ENCODE measurements around a stretch of chr15.

- RRBS: no CpG with 5 or more reads among the region's 9 CpGs
These were observed 25.0 kb downstream of the SNX33 start for GRCh38 chr15:75672601-75673318.

DNA sequence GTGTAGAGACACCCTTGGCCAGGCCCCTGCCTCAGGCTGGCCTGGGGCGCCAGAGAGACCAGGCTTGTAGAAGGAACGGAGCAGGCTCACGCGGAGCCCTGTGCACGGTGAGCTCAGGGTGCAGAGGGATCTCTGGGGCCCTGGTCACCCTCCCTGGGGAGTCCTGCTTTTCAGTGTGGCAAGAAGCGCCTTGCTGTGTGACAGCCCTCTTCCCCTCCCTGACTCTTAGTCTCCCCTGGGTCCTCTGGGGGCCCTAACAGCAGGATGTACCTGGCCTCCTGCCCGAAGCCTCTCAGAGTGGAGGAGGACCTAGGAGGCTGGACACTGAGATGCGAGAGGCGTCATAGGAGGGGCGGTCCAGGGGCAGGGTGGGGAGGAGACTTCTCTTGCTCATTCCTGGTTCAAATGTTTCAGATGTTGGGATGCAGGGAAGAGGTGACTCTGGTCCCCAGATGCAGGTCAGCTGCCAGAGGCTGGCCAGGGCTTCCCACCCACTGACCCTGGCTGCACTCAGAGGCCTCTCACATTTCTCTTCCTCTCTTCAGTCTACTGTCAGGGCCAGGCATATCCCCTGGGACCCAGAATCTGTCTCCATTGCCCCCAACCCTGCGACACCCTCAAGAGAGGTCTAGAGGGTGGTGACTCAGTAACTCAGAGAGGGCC is 25.7 kb downstream of the SNX33 start:
- RRBS: no CpG with 5 or more reads among the region's 11 CpGs

DNA sequence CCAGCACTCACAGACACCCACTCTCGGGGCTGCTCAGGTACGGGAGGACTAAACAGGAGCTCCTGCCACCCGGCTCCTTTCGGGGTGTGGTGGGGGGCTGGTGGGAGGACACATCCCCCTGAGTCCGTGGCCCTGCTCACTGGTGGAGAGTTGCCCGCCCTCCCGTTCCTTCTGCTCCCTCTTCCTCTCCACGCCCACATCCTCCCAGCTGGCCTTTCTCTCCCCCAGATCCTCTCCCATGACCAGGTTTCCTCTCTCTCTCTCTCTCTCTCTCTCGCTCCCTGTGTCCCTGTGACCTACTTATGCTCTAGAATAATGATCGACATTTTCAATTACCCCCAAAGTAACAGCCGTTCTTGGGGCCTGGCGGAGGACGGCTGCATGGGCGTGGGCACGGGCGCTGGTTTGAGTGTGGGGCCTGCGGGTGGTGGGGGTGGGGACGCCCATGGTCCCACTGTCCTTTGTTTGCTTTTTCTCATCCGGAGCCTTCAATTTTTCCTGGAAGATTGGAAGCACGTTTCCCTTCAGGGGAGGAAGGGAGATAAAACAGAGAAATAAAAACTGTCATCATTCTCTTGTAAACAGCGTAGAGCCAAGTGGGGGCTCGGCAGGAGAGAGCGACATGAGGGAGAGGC is 7.9 kb downstream of the ODF3L1 start:
- RRBS: no CpG with 5 or more reads among the region's 23 CpGs

DNA sequence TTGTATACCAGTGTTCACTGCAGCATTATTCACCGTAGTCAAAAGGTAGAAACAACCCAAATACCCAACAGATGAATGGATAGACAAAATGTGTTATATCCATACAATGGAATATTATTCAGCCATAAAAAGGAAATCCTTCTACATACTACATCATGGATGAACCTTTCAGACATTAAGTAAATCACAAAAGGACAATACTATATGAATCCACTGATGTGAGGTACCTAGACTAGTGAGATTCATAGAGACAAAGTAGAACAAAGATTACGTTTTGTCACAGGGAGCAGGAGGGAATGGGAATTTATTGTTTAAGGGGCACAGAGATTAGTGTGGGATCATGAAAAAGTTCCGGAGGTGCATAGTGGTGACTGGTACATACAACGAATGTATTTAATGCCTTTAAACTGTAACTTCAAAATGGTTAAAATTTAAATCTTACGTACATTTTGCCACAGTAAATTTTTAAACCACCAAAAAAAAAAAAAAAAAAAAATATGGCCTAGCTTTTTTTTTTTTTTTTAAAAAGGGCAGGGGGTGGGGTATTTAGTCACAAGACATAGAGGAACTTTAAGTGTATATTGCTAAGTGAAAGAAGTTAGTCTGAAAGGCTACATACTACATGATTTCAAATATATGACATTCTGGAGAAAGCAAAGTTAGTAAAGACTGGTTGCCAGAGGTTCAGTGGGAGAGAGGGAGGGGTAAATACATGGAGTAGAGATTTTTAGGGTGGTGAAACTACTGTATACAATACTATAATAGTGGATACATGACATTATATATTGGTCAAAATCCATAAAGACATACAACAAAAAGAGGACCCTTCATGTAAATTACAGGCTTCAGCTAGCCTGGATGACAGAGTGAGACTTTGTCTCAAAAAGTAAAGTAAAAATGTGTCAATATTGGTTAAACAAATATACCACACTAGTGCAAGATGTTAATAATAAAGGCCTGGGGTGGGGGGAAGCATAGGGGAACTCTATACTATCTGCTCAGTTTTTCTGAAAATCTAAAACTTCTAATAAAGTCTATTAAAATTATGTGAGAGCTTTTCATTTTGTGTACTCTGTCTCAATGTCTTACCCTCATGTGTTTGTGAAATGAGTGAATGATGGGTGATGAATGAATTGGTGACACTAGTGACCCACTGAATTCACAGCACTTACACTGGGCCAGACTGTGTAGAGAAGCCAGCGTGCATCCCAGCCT is 38.2 kb downstream of the FBXO22 start:
- RRBS: no CpG with 5 or more reads among the region's 6 CpGs

- RRBS: no CpG with 5 or more reads among the region's 17 CpGs
These were observed 113.0 kb downstream of the TMEM266 start for GRCh38 chr15:76172604-76173307.

- RRBS: no CpG with 5 or more reads among the region's 13 CpGs
These were observed 118.0 kb downstream of the TMEM266 start for GRCh38 chr15:76177709-76178233.

- RRBS: no CpG with 5 or more reads among the region's 20 CpGs
These were observed 52.0 kb downstream of the ETFA start for GRCh38 chr15:76259122-76259851.

DNA sequence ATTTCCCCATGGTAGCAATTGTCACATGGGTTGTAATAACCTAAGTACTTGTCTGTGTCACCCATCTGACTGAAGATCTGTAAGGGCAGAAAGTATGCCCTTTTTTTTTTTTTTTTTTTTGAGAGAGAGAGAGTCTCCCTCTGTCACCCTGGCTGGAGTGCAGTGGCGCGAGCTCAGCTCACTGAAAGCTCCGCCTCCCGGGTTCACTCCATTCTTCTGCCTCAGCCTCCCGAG is 481 bp upstream of the ETFA start:
- RRBS: no CpG with 5 or more reads among the region's 5 CpGs

GRCh38 chr15:76466966-76467653 is 130.5 kb downstream of the ISL2 start:
- RRBS: no CpG with 5 or more reads among the region's 2 CpGs

DNA sequence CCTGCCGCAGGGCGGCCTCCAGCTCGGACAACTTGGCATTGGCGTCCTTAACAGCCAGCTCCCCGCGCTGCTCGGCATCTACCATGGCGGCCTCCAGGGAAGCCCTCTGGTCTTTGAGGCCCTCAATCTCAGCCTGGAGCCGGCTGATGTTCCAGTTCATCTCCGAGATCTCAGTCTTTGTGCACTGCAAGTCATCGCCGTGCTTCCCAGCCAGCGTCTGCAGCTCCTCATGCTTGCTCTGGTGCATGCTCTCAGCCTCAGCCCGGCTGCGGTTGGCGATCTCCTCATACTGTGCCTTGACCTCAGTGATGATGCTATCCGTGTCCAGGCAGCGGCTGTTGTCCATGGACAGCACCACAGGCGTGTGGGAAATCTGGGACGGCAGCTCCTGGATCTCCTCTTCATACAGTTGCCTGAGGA is 15.6 kb upstream of the PSTPIP1 start:
- RRBS: no CpG with 5 or more reads among the region's 20 CpGs

GRCh38 chr15:76988407-76988997 is 6.4 kb upstream of the PSTPIP1 start:
- RRBS: no CpG with 5 or more reads among the region's 11 CpGs

GRCh38 chr15:77012834-77013213 is 17.9 kb downstream of the PSTPIP1 start:
- RRBS: no CpG with 5 or more reads among the region's 5 CpGs

DNA sequence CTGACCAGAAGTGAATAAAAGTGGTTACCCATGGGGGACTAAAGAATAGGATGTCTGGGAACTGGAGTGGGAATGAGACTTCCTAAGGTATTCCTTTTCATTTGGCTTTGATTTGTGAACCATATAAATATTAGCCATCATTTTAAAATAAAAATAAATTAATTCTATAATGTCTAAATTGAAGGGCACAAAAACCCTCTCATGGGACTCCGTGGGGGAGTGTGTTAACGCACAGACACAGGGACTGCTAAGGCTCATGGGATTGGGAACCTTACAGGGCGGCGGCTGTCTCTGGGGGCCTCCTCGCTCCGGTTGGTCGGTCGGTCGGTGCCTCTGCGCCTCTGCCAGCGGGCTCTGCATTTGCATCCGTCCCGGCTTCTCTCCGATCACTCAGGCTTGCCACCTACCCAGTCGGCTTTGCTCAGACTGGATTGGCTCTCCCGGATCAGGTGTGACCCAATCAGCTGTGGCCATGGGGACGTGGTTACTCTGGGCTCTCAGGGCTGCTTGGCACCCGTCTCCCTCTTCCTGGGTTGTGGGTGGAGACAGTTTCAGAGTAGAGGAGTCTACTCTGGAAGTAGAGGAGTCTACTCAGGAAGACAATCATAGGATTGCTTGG is 12.8 kb upstream of the TSPAN3 start:
- RRBS: 84% methylated on average over 11 of the region's 18 CpGs

GRCh38 chr15:77426356-77426933 is 5.8 kb downstream of the HMG20A start:
- RRBS: no CpG with 5 or more reads among the region's 1 CpG

GRCh38 chr15:77486919-77487554 is 66.3 kb downstream of the HMG20A start:
- RRBS: no CpG with 5 or more reads among the region's 6 CpGs

DNA sequence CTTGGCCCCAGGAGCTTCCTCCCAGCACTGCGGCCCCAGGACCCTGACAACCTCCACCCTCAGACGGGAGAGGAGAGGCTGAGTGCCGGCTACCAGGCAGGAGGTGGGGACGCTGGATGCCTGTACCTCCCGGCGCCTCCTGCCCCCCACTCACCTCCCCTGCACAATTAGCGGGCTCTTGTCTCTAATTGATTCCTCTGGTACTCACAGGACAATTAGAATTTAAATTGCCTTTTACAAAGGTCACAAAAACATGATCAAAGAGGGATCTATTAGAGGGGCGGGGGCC is 84.4 kb downstream of the LINGO1 start:
- RRBS: 86% methylated on average over 2 of the region's 8 CpGs

- RRBS: no CpG with 5 or more reads among the region's 7 CpGs
These were observed 81.8 kb downstream of the LINGO1 start for GRCh38 chr15:77550798-77551338.

DNA sequence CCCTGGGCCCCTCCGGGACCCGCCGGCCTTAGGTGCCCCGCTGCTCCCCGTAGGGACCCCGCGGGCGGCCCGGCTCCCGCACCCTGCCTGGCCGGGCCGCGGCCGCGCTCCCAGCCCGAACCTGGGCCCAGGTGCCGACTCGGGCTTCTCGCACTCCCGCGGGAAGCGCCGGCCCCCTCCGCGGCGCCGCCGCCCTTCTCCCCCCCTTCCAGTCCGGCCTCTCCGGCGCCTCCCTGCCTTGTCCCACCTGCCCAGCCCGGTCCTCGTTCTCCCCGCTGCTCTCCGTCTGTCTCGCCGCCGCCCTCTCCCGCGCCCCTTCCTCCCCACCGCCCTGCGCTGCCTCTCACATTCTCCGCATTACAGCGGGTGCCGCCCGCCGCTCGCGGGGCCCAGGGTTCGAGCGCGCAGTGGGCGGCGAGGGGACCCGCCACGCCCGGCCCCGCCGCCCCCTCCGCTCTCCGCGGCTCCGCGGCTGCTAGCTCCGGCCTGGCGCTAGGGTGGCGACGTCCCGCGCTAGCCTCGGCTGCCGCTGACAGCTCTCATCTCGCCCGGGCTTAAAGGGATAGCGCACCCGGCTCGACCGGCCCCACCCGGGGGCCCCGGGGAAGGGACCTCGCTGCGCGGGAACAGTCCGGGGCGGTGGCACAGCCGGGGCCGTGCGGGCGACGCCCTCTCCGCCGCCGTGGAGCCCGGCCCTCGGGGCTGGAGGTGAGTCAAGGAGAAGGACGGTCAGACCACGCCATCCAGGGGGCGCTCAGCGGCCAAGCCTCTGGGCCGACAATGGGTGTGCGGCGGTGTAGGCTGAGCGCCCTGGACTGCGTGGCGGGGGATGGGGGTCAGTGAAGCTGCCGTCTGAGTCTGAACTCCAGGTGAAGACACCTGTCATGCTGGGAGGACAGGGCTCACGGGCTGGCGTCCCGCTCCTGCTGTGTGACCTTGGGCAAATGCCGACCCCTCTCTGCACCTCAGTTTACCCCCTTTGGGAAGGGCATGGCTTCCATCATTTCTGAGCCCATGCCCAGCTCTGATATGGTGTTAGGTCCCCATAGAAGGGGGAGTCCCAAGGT is 187.3 kb upstream of the LINGO1 start:
- RRBS: 15% methylated on average over 44 of the region's 110 CpGs

GRCh38 chr15:78007827-78008566 is 69.5 kb downstream of the TBC1D2B start:
- RRBS: no CpG with 5 or more reads among the region's 13 CpGs

Data from Jurkat, Clone E6-1 (cell line).